Vermiform appendix (tissue), 1 donor: ENCODE measurements around a stretch of chr12.

DNA sequence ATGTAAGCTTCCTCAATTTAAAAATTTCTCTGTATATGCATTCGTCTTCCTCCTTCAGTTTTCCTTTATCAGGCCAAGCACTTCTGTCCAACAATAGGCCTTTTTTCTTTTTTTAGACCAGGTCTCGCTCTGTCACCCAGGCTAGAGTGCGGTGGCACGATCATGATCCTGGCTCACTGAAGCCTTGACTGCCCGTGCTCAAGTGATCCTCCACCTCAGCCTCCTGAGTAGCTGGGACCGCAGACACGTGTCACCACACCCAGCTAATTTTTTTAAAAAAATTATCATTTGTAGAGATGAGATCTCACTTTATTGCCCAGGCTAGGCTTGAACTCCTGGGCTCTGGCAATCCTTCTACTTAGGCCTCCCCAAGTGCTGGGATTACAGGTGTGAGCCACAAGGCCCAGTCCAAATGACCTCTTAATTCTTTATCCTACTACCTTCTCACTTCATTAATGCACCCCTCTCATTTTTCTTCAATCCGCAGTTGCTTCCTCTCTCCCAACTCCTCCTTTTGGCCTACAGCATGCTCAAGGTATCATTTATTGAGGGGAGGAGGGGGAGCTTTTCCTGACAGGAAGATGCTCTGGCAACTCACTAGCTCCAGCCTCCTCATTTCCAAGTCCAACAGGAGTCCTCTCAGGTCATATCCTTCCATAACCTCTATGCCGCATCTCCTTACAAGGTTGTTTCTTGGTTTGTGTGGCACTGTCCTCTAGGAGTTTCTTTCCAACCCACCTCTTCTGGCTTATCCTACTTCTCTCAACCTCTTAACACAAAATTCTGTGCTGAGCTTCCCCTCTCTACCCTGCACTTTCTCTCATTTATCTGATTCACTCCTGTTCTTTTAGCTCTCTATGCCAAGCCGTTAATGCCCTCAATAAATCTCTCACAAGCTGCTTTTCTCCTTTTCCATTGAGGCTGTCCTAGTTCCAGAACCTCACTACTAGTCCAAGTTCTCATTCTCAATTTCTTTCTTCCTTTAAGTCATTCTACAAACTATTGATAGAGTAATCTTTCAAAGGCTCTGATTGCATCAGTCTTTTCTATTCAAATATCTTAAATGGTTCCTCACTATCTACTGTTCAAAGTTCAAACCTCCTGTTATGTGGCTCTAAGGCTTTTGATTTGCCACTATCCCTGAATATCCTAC lies 25.4 kb downstream of the TAOK3 start:
- PRO-cap = no peak

GRCh38 chr12:118357149-118358124 lies 15.3 kb downstream of the TAOK3 start:
- PRO-cap = no peak

DNA sequence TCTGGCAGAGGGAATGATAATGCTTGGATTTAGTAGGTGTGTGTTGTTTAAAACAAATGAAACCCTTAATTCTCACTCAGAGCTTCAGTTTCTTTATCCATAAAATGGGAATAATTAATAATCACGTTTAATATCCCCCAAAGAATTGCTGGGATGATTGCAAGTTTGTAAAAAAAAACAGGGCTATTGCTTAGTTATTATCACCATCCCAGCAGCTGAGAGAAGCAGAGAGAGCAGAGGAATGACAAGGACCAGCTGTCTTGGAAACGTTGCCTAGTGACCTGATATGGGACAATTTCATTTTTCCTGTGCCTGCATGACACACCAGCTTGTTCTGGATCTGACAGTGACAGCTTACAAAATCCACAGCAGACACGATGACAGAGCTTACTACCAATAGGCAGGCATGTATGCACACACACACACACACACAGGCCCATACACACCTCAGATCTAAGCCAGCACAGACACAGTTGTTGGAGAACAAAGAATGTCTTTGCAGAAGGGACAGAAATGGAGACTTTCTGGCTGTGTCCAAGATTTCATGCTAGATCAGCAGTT lies 25.3 kb downstream of the HSPB8 start:
- PRO-cap = no peak

DNA sequence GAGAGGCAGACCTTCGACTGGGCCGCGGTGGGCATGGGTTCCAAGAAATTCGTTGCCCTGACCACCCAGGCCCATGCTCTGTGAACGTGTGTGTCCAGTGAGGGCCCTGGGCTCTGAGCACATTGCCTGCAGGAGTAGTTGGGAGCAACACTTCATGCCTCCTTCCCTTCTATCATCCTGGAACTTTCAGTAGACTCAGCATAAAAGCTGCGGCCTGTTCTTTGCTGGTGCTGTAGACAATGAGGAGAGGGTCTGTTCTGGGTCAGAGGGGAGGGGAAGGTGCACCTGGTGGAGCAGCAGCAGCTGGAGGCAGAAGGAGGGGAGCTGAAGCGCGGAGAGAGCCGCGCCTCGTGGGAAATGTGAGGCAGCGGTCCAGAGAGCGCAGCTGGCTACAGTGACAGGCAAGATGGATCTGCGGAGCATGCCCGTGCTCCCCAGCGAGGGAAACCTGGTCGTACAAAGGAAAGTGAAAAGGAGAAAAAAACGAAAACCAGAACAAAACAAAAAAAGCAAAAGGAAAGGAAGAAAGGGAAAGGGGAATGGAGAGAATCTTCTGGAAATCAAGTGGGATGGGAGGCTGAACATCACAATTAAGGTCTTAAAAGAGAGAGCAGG lies 25.5 kb upstream of the CCDC60 start:
- PRO-cap = no peak

- PRO-cap = no peak
Observed at GRCh38 chr12:119687386-119688423, 19.8 kb downstream of the PRKAB1 start.

GRCh38 chr12:119692241-119693667 lies 24.8 kb downstream of the PRKAB1 start:
- PRO-cap = unidirectional peak, plus-strand start at chr12:119693297

DNA sequence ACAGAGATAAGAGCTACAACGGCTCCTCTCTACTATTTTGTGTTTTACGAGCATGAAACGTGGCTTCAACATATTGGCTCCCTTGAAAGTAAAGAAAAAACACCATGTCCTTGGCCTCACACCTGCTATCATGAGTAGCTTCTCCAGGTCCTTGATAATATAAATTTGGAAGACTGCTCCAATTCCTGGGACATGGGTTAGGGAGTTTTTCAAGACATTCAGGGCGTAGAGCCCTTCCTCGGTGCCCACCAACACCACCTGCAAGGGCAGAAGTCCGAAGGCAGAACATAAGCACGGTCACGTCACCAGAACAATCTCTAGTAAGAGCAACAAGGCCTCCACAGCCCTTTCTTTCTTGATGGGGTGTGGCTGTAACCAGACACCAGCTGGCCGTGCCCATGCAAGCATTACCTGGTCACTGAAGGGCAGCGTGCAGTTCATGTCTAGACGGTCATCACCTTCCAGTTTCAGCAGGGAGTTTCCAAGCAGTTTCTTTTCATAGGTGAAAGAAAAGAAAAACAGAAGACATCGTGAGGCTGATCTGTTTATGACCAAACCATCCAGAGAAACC lies 42.3 kb downstream of the PRKAB1 start:
- PRO-cap = no peak

DNA sequence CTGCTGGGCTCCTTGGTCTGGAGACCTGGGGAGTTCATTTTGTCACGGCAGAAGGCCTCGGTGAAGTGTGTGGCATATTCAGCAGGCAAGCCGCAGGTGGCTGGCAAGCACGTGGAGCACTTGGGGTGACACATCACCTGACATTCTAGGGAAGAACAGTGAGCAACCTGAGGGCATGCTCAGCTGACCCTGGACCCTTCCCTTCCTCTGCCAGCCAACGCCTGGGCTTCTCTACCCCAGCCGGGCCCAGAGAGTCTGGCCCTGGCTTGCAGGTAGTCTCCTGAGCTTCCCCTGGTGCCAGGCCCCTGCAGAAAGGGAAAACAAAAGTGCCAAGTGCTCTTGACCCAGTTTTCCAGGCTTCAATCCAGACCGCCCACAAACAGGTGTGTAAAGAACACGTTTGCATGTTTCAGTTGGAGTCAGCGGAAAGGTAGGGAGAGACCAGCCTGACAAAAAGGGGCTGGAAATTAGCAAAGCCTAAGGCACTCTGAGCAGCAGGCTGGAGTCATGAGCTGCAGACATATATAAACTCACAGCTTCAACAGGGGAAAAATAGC lies 45.6 kb downstream of the PRKAB1 start:
- PRO-cap = no peak

DNA sequence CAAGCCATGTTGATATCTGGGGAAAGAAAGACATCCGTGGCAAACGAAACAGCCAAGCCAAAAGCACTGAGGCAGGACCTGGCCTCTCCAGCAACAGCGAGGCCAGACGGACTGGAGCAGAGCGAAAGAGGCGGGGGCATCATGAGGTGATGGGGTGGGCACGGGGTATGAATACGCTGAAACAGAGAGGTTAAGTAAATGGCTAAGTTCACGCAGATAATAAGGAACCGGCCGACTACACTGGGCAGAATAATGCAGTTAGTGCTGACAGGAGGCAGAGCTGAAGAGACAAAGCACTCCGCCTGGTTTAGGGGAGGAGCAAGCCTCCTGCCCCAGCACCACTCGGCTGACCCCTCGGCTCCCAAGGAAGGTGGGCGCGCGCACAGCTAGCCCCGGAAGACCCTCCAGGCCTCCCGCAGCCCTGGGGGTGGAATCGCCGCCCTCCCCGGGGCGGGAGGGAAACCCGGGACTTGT lies 382 bp downstream of the CIT start:
- PRO-cap = no peak

DNA sequence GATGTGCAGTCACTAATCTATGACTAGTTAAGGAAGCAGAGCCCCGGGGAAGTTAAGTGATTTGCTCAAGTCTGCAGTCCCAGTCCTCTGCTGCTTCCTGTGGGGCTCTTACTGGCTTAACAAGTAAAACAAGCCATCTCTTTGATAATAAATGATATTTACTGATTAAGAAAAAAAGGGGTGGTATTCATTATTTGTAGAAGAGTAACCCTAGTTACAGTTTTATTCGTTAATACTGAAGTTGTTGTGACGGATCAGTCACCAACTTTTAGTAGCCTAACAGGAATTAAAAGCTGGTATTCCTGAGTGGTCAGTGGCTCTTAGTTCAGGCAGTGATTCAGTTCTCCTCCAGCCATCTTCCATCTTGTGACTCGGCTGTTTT lies 21.7 kb downstream of the BICDL1 start:
- PRO-cap = unidirectional peak, plus-strand start at position 82 of the sequence

GRCh38 chr12:120155000-120155527 lies 38.5 kb upstream of the RAB35 start:
- PRO-cap = no peak

- PRO-cap = no peak
Observed at GRCh38 chr12:120183305-120183753, 11.2 kb downstream of the GCN1 start.

GRCh38 chr12:120183859-120184323 lies 10.6 kb downstream of the GCN1 start:
- PRO-cap = no peak

DNA sequence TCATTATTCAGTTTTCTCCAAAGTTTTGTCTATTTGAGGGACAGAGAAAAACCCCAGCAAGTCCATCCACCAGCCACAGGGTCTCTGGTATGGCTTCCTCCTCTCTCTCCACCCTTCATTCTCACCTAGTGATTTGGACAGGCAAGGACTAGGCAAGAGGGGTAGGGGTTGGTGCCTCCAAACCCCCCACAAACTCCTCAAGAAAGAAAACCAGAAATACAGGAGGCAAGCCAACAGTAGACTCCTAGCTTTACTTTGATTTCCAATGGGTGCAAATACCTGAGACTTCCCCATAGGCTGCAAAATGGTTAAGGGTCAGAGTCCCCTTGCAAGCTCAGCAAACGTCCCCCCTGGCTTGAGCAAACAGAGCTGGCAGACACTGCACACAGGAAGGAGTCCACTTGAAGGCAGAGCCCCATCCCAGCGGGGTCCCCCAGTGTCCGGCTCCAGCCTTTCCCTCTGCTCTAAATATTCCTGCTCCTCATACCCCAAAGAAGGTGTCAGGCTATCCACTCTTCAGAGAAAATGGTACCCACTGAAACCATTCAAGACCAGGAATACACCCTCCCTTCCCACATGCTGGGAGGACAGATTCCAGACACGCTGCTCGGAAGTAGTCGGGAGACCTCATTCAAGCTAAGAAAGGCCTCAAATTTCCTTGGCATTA lies 26.8 kb upstream of the RPLP0 start:
- PRO-cap = no peak

DNA sequence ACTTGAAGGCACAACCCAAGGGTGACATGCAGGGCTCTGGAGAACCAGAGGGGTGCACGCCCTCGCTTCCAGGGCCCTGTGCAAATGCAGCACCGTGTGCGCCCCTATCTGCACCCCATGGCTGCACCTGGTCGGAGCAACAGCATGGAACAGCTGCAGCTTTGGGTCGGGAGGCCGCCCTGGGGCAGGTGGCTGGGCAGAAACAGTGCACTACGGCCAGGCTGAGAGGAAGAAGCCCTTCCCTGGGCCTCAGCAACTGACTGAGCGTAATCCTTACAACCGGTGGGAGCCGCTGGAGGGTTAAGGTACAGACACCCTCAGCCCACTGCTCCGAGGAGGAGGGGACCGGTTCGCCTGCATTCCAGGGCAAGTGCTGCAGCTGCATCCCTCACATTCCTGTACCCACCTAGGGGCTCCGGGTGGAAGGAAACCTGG lies 27.8 kb upstream of the RPLP0 start:
- PRO-cap = no peak

DNA sequence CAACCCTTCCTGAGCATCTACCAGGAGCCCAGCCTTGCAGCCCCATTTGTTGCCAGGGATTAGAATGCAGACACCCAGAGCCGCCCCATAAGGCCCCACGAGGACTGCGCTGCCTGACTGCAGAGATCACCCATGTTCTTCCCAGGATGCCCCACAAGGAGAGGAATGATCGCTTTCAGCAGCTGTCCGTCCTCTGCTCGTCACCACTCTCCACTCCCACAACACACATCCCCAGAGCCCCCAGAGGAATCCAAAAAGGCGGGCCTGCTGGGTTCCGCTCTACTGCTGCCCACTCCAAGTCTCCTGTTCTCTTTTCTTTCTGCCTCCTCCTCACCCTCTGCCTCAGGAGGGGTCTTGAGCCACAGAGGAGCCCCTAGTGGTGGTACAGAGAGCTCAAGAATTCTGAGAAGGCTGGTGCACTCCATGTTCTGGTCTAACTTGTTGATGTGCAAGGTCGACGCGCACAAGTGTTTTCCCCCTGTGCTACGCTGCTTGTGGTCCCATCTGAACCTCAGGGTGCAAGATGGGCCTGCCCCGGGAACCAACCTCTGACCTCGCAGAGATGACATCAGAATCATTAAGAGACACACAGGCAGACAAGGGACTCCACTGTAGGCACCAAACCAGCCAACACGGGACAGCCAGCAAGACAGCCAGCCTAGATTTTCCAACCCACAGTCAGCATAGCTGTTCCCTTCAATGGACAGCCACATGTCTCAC lies 30.0 kb downstream of the PXN start:
- PRO-cap = no peak

DNA sequence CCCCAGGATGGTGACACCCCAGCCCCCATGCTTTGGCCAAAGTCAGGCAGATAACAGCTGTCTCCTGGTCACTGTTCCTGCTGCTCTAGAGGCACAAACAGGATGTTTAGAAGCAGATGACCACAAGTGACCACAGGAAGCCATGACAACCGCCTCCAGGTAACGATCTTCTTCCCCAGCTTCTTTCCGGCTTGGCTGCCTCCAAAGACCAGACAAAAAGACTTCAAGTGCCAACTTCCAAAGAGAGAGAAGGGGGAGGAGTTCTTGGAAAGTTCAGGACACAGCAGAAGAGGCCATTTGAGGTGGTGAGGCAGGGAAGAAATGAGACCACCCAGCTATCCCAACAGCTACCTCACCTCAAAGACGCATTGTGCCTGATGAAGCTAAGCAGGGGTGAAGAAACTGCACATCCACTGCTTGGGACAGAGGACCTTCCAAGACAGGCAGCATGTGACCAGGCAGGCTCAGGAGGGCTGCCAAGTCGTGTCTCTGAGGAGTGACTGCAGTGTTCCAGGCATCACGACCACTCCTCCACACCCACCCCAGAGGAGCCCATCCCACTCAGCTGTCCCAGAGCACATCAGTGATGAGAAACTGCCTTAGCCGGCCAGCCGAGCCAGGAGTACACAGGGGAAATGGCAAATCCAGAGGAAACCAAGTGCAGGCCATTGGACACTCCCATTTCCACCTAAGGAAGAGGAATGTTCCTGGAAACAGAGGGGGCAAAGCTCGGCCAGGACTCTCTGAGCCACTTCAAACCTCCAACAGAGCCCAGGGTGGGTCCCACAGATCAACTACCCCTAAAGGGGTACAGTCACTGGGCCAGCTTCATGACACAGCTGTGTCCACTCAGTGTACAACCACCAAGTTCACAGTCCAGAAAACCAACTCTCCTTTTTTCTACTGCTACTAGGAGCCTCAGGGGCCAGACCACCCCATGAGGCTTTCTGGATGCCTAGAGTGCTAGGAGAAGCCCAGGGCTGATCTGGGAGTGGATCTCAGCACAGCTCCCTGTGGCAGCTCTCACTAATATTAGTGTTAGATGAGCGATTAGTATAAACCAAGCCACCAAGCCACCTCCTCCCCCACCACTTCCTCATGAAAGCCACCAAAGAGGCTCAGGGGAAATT lies 15.6 kb downstream of the PXN start:
- PRO-cap = unidirectional peak, minus-strand start at position 1,028 of the sequence

- PRO-cap = no peak
Observed at GRCh38 chr12:120253353-120253848, 12.1 kb downstream of the PXN start.

DNA sequence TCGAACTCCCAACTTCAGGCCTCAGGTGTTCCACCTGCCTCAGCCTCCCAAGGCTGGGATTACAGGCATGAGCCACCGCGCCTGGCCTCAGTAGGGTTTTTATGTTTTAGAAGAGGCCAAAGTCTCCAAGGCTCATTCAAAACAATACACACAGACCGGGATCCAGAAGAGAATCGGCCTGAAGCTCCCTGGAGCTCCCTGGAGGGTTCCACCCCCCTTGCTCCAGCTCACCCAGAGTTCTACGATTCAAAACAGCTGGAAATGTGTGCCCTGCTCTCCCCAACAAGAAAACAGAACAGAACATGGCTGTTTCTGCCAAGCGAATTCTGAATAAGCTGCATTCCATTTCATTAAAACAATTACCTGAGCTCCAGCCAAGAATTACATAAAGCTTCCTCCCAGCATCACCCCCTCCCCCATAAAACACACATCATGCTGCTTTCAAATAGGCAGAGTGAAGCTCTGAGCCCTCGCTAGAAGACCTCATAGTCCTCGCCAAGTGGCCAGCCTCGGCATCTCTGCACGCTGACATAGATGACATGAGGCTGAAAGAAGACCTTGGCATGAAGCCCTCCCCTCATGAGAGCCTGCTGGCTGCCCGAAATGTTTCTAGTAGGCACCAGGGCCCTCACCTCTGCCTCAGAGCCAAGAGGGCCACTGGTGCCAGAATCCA lies 8.5 kb downstream of the PXN start:
- PRO-cap = no peak

DNA sequence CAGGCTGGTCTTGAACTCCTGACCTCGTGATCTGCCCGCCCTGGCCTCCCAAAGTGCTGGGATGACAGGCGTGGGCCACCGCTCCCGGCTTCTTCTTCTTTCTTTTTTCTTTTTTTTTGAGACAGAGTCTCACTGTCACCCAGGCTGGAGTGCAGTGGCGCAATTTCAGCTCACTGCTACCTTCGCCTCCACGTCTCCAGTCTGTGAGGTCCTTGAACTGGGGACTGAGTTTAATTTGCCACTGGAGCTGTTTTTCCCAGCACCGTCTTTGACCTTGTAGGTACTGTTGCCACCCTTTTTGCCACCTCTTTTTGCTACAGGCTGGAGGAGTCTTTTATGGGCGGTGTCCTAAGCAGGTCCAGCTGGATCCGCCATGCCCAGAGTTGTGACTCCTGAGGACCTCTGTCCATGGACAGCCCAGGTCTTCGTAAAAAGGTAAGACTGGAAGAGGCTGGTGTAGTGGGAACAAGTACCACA lies 11.6 kb upstream of the SIRT4 start:
- PRO-cap = no peak